Metastatic Breast Carcinoma in the Ovary (tissue), 3 donors: ENCODE measurements around the gene DPEP1.

DNA sequence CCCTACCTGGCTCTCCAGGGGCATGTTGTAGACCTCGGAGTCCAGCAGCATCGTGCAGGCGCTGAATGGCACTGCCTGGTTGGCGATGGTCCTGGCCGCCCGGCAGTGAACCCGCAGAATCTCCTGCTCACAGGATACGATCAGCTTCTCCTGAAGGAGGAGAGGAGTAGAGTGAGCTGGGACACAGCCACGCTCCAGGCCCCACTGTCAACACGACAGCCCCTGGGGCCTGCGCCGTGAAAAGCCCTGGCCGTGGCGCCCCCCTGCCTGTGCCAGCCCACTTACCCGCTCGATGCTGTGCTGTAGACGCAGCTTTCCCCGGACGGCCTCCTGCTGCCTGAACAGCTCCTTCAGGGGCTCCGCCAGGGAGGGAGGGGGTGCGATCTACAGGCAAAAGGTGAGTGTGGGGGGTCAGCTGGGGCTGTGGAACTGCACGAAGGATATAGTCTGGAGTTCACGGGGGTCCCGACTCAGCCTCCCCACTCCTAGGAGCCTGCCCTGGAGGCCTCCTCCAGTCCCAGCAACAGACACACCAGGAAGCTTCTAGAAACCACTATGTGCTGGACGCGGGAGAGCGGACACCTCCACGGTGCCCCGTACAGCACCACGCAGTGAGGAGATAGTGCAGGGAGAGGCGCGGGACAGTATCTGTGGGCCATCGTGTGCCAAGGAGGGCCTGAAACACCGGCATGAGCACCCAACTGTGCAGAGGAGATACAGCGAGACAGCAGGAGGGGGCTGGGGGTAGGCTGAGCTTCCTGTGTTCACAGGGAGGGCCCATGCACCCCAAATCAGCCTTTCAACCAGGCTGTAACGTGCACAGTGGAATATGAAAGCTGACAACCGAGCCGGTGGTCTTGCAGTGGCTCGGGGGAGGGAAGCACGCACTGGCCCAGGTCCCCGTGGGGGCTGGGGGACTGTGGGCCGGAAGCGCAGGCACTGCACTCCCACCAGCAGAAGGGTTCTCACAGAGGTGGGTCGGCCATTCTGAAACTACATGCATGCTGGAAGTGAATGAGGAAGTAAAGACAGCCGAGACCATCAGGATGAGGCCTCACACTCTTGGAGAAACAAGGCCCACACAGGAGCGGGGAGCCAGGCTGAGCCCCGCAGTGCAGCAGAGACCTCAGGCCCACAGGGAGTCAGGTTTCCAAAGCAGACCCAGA, 57.7 kb downstream of the ZNF778 start:
- PRO-cap, 3 experiments, result no peak in any of the 3 experiments

DNA sequence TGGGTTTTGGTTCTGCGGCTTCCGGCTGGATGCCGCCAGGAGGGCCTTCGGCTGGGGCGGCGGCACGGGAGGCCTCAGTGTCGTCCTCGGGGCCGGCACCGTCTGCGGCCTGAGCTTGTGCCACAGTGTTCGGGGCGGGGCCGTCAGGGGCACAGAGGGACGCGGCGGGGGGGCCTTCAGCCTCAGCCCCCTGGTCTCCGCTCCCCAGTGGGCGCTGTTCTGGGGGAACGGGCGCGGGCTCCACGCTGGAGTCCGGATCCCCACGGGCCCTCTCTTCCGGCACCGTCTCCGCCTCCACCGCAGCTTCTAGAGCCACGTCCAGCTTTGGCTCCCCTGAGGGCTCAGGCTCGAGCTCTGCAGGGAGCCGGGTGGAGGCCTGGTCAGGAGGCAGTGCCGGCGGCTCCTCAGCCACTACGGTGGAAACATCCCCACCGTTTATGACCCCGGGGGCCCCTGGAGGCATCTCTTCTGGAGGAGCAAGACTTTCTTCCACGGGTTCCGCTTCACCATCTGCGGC, 62.1 kb downstream of the ZNF778 start:
- PRO-cap, 3 experiments, result no peak in any of the 3 experiments

- PRO-cap, 3 experiments, result no peak in any of the 3 experiments
Observed at GRCh38 chr16:89357137-89357997, 133.0 kb downstream of the ANKRD11 start.

- PRO-cap, 3 experiments, result no peak in any of the 3 experiments
Observed at GRCh38 chr16:89363368-89363937, 126.9 kb downstream of the ANKRD11 start.

GRCh38 chr16:89393823-89394495, 96.4 kb downstream of the ANKRD11 start:
- PRO-cap, 3 experiments, result no peak in any of the 3 experiments

DNA sequence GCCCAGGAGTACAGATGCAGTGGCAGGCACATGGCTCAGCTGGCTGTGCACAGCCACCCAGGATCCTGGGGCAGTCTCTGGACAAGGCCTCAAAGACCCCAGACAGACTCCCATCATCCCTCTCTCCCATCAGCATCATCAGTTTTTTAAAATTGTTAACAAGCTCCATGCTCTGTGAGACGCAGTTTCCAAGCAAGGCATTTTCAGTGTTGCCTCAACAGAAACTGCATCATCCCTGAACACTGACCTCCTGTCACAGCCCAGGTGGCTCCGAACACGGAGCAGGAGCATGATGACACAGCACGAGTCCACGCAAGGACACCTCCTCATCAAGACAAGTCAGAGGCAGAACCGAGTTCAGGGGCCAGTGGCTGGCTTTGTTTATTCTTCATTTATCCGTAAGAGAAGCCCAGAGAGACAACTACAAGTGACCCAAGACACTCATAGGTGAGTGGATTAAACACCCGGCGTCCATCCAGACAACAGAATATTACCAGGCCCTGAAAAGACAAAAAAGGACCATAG, 91.4 kb downstream of the ANKRD11 start:
- PRO-cap, 3 experiments, result no peak in any of the 3 experiments

GRCh38 chr16:89476258-89477228, 13.8 kb downstream of the ANKRD11 start:
- PRO-cap, 3 experiments, result no peak in any of the 3 experiments

- PRO-cap, 3 experiments, result no peak in any of the 3 experiments
Observed at GRCh38 chr16:89498868-89499310, 8.5 kb upstream of the ANKRD11 start.

DNA sequence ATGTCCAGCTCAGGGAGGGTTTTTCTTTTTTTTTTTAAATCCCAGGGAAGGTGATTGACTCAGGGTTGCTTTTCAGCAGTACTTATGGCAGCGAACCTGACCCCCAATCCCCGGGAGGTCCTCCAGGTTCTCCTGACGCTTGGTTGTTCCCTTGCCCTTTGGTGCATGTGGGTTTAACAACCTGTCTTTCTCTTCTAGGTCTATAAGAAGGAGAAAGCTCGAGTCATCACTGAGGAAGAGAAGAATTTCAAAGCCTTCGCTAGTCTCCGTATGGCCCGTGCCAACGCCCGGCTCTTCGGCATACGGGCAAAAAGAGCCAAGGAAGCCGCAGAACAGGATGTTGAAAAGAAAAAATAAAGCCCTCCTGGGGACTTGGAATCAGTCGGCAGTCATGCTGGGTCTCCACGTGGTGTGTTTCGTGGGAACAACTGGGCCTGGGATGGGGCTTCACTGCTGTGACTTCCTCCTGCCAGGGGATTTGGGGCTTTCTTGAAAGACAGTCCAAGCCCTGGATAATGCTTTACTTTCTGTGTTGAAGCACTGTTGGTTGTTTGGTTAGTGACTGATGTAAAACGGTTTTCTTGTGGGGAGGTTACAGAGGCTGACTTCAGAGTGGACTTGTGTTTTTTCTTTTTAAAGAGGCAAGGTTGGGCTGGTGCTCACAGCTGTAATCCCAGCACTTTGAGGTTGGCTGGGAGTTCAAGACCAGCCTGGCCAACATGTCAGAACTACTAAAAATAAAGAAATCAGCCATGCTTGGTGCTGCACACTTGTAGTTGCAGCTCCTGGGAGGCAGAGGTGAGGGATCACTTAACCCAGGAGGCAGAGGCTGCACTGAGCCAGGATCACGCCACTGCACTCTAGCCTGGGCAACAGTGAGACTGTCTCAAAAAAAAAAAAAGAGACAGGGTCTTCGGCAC, 2.5 kb downstream of the RPL13 start:
- PRO-cap, 3 experiments, result no peak in any of the 3 experiments

- PRO-cap, 3 experiments, result no peak in any of the 3 experiments
Observed at GRCh38 chr16:89613081-89613818, at the start of gene DPEP1. DPEP1 (plus strand) TSS chr16:89613642.

DNA sequence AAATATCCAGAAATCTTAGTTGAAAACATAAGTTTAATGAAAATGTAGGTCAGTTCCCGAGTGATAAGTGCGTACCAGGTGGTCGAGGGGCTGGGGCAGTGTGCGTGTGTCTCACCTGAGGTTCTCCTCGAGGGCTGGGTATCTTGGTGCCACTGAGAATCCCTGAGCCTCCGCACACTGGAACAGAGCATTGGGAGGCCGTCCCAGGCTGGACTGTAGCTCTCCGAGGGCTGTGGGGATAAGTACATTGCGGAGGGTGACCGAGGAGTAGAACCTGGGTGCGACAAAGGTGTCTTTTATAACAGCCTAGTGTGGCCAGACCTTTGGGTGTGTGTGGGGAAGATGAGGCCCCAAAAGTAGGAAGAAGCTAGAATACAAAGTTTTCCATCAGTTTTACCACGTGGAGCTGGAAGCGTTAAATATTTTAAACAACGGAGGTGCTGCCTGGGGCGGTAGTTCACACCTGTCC, 978 bp downstream of the SPATA33 start:
- PRO-cap, 3 experiments, result no peak in any of the 3 experiments

GRCh38 chr16:89728897-89730270, 8.0 kb downstream of the ZNF276 start:
- PRO-cap, 3 experiments, result no peak in any of the 3 experiments

DNA sequence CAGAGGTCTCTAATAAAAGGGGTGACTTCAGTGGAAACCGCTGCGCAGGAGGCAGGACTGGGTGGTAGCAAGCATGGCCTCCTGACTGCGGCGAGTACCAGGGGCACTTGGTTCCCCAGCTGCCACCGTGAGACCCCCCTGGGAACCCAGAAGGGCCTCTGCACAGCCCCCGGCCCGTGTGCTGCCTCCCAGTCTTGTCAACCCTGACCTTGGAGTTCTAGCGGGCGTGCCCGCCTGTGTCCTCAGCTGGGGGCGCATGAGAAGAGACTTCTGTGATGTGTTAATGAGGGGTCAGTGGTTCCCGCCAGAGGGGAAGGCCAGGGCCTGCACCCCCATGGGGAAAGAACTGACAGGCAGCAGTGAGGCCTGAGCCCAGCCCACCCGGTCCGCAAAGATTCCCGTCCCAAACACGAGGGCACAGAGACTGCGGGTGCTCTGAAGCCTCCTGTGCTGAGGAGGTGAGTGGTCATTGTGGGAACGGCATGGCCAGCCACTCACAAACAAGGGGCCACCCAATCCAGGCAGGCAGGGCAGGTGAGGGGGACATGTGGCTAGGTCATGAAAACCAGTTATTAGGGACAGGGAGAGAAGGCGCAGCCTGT, 9.4 kb downstream of the ZNF276 start:
- PRO-cap, 3 experiments, result no peak in any of the 3 experiments

DNA sequence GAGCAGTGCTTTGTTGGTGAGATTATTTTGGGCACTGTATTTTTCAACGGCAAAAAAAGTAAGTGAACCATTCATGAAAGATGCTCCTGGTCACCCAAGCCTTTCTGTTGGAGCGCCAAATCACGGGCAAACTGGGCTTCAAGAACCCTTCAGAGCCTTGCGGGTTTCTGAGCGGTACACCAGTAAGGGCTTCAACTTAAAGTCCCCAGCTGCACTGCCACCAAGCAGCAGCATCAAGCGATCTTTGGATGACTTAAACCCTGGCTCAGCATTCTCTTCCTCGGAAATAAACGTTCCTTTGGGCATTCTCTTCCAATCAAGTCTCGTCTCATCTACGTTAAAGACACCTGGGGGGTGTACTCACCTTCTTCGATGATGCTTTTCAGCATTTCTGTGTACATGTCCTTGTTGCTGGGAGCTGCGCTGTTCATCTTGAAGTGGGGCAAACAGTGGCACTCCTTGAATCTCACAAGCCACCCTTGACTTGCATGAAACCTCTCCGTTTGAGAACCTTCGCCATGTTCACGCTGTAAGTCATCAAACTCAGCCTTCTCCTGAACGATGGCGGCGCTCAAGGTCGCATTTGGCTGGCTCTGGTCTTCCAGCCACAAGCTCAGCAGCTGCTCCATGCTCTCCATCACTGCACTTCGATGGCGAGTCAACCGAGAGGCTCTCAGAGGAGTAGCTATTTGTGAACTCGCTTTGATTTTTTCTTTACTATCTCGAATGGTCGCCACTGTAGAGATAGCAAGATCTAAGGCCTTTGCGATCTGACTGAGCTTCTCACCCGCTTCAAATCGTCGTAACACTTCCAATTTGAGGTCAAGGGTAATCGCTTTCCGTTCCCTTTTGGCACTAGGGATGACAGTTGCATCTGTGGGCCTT, 22.7 kb downstream of the DEF8 start:
- PRO-cap, 3 experiments, result no peak in any of the 3 experiments